Jurkat, Clone E6-1 (cell line): Measurements from ENCODE around the gene TACR3.

DNA sequence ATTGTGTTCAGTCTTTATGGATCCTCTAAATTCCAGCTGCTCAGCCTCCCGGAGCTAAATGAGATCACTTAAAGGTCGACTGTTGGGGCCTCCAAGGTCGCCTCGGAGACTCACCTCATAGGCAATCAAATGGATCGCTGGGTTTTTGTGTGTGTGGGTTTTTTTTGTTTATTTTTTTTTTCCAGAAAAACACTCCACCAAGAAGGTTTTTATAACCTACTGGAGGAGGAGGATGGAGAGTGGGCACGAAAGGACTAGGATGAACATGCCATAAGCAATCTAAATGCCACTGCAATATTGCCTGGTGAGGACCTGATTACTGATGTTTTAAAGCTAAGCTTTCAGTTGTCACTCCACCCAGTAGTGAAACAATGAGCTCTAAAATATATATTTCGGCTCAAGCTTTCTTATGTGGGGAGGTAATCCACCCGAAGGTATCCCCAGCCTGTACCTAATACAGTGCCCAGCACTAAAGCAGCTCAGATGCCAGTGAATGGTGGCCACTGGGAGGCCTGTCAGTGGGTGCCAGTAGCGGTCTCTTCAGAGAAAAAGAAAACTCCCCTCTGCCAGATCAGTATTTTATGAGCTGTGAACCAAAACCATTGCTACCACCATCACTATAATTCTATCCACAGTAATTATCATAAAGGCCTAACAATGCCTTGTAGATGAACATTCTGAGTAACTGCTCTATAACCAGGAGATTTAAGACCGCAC is 983 bp upstream of the NFKB1 start:
- RRBS, result 100% methylated on average over 1 of the region's 10 CpGs

DNA sequence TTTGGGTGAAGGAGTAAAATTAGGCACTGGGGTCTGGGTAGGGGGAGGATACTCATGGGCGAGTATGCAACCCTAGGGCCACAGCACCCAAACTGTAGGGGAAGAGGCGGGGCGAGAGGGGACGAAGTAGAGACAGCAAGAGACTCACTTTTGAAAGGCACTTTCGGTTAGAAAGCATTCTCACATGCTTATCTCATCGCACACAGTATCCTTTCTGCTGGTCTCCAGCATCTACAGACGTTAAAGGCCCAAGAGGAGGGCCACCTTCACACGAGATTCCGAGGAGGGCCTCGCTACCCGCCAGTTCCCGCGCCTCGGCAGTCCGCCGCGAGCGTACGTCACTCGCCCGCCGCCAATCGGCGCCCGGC is 241 bp upstream of the CISD2 start:
- RRBS, result 6% methylated on average over 1 of the region's 25 CpGs

DNA sequence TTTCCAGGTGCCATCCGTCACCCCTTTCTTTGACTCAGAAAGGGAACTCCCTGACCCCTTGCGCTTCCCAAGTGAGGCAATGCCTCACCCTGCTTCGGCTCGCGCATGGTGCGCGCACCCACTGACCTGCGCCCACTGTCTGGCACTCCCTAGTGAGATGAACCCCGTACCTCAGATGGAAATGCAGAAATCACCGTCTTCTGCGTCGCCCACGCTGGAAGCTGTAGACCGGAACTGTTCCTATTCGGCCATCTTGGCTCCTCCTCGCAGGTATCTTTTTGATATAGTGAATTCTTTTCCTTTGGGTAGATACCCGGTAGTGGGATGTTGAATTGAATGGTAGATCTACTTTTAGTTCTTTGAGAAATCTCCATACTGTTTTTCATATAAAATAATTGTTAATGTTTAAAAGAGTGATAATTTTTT is 57.9 kb upstream of the CENPE start:
- RRBS, result no CpG with 5 or more reads among the region's 17 CpGs

DNA sequence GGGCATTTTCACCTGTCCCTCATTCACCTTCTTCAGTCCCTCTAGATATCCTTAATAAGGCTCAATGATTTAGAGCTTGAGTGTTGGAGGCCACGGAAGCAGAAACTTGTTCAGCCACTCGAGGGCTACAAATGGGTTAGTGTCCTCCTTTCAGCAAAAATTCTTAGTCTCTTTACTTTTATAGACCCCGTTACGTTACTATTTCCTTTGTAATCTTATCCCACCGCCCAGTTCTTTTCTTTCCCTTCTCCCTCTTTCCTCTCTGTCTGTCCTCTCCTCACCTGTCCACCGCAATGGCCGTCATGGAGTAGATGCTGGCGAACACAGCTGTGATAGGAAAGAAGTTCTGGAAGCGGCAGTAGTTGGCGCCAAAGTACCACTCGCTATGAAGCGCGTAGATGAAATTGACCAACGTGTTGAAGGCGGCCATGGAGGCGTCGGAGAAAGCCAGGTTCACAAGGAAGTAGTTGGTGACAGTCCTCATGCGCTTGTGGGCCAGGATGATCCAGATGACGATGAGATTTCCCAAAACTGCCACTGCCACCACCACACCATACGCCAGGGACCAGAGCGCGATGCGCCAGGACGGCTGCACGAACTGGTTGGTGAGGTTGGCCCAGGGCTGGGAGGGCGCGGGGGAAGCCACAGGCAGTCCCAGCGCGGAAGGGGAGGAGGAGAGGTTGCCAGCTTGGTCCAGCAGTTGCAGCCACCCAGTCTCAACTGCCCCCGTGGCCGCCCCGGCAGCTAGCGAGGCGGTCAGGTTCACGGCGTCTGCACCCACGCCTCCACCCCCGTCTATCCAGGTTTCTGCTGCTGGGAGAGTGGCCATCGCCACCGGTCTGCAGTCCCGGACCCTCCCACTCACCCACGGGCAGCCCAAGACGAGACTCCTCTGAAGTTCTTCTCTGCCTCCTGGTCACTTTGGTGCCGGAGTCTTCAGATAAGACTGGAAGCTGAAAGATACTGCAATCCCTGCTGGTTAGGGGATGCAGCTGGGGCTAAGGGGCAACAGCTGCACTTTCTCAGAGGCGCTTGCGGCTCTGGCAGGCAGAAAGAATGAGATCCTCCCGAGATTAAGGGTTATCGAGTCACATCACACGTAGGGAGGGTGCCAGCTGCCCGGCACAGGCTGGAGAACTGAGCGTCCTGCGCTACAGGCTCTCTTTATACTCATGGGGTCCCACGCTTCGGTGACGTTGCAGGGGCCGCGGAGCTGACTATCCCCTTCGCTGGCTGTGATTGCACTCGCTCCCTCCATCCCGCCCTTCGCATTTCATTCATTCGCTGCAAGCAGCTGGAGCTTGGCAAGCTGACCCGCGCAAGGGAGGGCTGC is at the start of gene TACR3:
TSS of gene TACR3 (minus strand) at position 1,139 of the 1,333 bp plus-strand sequence.
- RRBS, result 73% methylated on average over 1 of the region's 64 CpGs

- RRBS, result no CpG with 5 or more reads among the region's 1 CpG
Measured at GRCh38 chr4:104486997-104487480, 7.7 kb downstream of the CXXC4 start.

DNA sequence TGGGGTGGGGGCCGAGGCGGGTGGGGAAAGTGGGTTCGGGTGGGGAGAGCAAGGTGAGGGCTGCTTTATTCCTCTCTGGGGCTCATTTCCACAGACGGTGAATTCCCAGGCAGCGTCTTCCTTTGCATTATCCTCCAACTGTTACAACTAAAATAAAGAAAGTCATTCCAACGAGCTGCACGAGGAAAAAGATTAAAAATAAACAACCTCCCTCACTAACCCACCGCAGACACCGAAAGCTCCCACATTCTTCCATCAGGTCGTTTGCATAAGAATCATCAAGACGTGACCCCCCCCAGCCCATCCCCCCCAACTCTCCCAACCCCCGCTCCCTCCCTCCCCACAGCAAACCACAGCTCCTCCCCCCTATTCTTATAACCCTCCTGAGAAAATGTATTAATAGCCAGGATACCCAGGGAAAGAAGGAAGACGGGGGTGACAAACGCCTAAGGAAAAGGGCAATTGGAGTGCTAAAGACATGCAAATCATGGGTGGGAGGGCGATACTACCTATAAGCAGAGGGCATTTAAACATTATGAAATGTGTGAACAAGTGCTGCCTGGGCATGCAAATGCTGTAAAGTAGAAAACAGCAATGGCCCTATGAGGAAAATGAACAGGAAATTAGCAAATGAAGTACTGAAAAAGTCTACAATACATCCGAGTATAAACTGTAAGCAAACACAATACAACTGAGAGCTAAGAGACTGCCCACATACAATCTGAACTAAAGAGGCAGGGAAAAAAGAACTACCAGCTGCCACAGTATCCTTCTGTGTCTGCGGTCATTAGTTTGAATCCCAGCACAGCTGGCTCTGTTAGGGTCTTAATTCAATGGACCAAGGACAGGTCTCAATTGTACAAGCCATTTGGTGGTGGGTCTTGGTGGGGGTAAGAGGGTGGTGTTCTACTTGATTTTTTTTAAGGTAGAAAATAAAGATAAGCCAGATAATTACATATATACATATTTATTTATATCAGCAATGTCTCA is 2.5 kb downstream of the CXXC4 start:
- RRBS, result no CpG with 5 or more reads among the region's 17 CpGs

- RRBS, result no CpG with 5 or more reads among the region's 1 CpG
Measured at GRCh38 chr4:104593292-104593594, 98.5 kb upstream of the CXXC4 start.

- RRBS, result no CpG with 5 or more reads among the region's 7 CpGs
Measured at GRCh38 chr4:104966552-104967471, 179.9 kb upstream of the TET2 start.

DNA sequence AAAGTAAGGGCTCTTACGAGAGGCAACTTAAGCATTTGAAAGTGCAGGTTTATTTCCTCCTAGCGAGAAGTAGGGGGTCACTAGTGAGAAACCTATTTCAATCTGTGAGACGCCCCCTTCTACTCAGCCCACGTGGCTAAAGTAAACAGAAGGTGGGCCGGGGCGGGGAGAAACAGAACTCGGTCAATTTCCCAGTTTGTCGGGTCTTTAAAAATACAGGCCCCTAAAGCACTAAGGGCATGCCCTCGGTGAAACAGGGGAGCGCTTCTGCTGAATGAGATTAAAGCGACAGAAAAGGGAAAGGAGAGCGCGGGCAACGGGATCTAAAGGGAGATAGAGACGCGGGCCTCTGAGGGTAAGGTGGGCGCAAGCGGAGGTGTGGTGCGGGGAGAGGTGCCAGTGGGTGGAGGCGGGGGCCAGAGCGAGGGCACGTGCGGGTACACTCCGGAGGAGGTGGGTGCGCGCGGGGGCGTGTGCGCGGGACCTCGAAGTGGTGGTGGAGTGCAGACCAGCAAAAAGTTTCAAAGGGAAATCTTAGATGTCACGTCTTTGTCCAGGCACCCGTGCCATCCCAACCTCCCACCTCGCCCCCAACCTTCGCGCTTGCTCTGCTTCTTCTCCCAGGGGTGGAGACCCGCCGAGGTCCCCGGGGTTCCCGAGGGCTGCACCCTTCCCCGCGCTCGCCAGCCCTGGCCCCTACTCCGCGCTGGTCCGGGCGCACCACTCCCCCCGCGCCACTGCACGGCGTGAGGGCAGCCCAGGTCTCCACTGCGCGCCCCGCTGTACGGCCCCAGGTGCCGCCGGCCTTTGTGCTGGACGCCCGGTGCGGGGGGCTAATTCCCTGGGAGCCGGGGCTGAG is 715 bp upstream of the TET2 start:
- RRBS, result under 1% methylated on average over 19 of the region's 61 CpGs

DNA sequence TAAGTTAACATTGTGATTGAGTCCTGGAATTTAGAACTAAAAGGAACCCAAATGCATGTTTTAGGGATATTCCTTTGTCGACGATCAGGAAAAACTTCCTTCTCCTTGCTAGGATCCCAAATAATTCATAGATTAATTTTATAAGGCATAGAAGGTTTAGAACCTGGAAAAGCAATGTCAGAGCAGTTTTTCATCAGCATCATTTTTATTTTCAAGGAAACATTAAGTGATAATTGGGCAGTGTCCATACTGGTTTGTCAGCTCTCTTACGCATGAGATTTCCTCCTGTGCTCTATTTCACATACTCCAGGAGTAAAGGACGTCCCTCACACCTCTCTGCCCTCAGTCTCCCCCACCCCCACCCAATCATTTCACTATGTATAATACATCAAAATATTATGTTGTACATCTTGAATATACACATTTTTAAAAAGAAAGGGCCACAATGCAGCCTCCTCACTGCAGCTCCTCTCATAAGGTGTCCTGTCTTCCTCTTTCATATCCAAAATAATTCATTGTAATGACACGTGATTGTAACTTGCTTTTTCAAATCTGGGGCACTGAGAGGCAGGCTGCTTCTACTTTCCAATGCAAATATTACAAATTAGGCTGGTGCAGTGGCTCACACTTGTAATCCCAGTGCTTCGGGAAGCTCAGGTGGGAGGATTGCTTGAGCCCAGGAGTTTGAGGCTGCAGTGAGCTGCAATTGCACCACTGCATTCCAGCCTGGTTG is 34.3 kb downstream of the ARHGEF38 start:
- RRBS, result no CpG with 5 or more reads among the region's 6 CpGs

DNA sequence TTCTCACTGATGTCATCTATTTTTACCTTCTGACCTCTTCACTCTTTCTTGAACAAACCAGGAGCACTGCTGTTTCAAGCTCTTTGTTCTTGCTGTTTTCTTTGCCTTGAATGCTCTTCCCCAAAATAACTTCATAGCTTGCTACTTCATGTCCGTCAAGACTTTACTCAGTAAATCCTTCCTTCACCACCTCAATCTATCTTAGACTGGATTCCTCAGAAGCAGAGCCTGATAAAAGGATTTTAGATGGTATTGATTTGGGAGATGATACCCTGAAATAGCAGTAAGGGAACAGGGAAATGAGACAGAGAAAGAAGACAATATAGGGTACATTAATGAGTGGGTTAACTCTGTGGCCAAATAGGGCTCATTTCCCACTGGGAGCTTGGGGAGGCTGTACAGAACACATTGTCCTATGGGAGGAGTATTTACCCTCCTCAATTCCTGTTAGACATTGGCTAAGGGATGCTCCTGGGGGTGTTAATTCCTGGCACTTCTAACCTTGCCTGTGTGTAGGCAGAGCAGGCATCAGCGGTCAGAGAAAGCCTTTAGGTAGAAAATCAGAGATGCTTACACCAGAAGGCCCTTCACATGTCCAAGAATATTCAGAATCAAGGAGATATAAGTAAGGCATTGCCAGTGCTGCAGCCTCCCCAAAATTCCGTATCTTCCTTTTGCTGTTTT is 48.9 kb downstream of the ARHGEF38 start:
- RRBS, result no CpG with 5 or more reads among the region's 3 CpGs

GRCh38 chr4:105645714-105646034 is 62.8 kb downstream of the INTS12 start:
- RRBS, result no CpG with 5 or more reads among the region's 1 CpG

DNA sequence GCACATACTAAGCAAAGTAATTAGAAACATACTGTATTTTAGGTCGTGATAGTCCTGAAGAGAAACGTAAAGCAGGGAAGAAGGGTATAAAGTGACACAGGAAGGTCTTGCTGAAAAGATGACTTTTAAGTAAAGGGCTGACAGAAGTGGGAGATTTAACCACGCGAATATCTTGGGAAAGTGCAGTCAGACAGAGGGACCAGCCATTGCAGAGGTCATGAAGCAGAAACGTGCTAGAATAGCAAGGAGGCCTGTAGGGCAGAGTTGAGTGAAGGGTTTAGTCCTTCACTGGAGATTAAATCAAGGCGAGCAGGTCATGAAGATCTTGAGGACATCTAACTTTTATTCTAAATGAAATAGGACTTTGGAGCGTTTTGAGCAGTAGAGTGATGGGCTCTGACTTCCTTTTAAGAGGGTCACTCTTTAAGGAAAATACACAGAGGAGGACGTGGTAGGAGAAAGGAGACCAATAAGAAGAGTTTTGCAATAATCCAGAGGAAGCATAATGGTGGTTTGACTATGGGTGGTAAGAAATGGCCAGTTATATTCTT is 775 bp downstream of the AIMP1 start:
- RRBS, result no CpG with 5 or more reads among the region's 8 CpGs

DNA sequence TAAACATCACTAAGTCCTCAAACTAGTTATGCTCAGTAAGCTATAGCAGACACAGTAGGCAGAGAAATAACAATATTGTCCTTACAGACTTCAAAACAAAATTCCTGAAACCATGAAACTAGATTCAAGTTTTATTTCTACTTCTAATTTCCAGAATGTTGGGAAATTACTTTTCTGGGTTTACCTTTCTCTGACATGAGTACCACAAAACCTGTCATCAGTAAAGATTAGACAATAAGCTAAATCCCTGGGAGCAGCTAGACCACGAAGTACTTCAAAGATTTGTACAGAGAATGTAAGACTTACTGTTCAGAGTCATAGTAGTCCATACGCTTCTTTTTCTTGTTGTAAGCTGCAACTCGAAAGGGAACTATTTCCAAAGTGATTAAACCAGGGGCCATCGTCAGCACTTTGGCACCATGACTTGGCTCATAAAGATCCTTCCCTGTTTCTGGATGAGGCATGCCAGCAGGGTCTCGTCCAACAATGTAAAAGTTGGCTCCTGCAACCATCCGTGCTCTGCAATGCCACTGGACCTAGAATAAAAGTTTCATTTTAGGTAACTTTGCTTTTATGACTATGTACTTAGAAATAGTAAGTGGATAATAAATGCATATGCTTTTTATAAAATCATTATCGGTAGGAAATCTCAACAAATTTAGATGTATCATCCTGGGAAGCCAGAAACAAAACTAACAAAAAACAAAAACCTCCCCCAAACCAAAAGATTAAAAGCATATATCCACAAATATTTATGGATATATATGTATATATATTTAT is 88.5 kb downstream of the PAPSS1 start:
- RRBS, result no CpG with 5 or more reads among the region's 7 CpGs

GRCh38 chr4:108072021-108072886 is 82.6 kb downstream of the HADH start:
- RRBS, result no CpG with 5 or more reads among the region's 5 CpGs

GRCh38 chr4:108081324-108081843 is 87.3 kb downstream of the LEF1 start:
- RRBS, result no CpG with 5 or more reads among the region's 16 CpGs

DNA sequence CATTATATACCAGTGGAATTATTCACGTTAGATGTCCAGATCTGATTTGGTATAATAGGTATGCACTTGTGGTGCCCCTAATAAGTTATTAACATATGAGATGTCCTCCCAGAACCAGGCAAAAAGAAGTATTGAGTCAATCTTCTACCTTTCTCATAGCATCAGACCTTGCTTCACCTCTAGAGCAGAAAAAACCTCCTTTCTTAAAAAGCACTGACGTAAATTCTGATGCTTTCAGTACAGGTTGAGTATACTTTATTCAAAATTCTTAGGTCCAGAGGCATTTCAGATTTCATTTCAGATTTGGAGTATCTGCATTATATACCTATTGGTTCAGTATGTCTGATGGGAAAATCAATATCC is 22.4 kb downstream of the LEF1 start:
- RRBS, result no CpG with 5 or more reads among the region's 2 CpGs

- RRBS, result no CpG with 5 or more reads among the region's 4 CpGs
Measured at GRCh38 chr4:109432557-109433166, 953 bp upstream of the SEC24B start.

GRCh38 chr4:109435542-109436086 is 2.0 kb downstream of the SEC24B start:
- RRBS, result no CpG with 5 or more reads among the region's 3 CpGs